ENCODE data around the gene FLNB.

- PRO-cap, result unidirectional peak, plus-strand start at chr3:55481179; bidirectional peak, plus-strand start at chr3:55481580, minus-strand start at chr3:55481337
- RAMPAGE, long total RNA, 2 experiments, result no peak in any of the 2 experiments
These were observed 6.1 kb downstream of the WNT5A start for GRCh38 chr3:55480640-55481743.

- PRO-cap, result no peak
- RAMPAGE, long total RNA, 2 experiments, result no peak in any of the 2 experiments
These were observed 133.4 kb upstream of the WNT5A start for GRCh38 chr3:55620368-55620997.

DNA sequence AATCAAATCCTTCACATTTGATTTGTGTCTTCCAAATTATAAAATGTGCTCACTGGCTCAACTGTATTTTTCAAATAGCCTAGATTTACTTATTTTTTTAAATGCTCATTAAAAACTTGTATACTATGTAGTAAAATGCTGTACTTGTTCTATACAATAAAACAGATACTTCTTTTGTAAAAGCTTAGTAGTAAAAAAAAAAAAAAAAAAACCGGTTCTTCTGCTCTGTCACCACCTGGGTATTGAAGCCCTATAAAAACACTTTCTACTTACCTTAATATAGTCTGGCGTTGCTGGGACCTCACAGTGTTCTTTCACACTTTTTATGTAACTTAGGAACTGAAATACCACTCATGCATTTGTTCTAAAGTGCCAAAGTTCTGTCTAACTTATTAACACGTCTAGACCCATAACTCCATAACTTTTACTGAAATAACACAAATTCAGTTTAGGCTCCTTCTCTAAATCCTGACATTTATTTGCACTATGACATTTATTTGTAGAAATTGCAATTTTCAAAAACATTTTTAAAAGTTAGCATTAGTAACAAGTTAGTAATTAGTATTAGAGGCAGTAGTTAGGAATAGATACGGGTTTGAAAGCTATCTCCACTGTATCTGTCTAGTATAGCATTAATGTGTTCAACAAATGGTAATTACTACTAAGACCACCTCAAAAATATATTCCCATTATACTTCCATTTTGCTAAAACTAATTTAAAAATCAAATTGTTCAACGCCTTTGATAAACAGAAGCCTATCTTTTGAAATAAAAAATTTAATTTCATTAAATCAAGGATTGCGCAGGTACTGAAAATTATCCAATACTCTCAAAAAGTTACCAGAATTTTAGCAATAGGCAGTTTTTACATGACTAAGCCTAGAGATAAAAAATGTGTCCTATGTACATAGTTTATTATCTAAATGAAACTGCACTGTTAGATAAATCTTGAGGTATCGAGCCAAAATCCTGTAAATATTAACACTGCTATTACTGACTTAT, 61.1 kb downstream of the TASOR start:
- PRO-cap, result unidirectional peak, plus-strand start at position 282 of the sequence
- RAMPAGE, long total RNA, 2 experiments, result no peak in any of the 2 experiments

GRCh38 chr3:56787781-56788229, 13.9 kb downstream of the ARHGEF3 start:
- PRO-cap, result no peak
- RAMPAGE, long total RNA, 2 experiments, result no peak in any of the 2 experiments

DNA sequence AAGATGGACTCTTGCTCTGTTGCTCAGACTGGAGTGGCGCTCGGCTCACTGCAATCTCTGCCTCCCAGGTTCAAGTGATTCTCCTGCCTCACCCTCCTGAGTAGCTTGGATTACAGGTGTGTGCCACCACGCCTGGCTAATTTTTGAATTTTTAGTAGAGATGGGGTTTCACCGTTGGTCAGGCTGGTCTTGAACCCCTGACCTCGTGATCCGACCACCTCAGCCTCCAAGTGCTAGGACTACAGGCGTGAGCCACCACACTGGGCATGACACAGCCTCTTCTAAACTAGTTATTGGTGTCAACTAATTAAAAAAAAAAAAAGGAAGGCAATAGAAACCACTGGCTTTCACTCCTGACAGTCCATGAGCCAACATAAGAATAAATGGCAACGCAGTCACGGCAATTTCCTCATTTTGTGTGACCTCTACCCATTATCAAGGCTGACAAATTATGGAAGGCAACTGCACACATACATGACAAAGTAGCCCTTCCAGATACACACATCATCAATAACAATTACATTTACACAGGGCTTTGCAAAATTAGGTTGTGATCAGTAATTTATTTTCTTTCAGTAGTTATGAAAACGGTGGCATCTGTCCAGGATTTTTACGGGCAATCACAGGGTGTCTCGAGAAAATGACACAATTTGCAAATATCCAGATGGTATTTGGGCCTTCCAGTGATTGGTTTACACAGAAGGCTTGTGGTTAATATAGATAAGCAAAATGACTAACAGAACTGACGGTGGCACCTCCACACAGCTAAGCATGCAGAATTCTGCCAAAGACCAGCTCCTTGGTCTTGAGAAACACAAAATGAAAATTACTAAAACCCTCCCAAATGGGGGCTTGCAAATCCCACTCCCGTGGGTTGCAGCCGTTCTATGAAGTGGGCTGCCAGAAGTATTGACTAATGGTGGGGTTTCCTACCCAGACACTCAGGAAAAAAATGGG, 5.8 kb downstream of the ARHGEF3 start:
- PRO-cap, result unidirectional peak, plus-strand start at position 741 of the sequence
- RAMPAGE, long total RNA, 2 experiments, result no peak in any of the 2 experiments

- PRO-cap, result no peak
- RAMPAGE, long total RNA, 2 experiments, result no peak in any of the 2 experiments
These were observed 120.3 kb upstream of the ARHGEF3 start for GRCh38 chr3:56921895-56922675.

- PRO-cap, result bidirectional peak, plus-strand start at chr3:57079466, minus-strand start at chr3:57079259
- RAMPAGE, long total RNA, 2 experiments, result start-site peak on the minus strand in 1 of 2 experiments, at chr3:57079271-57079294 at its widest, 37 reads per replicate
These were observed 18.7 kb downstream of the SPATA12 start for GRCh38 chr3:57079148-57079628.

GRCh38 chr3:57169984-57170564, 4.9 kb upstream of the IL17RD start:
- PRO-cap, result unidirectional peak, minus-strand start at chr3:57170253
- RAMPAGE, long total RNA, 2 experiments, result no peak in any of the 2 experiments

DNA sequence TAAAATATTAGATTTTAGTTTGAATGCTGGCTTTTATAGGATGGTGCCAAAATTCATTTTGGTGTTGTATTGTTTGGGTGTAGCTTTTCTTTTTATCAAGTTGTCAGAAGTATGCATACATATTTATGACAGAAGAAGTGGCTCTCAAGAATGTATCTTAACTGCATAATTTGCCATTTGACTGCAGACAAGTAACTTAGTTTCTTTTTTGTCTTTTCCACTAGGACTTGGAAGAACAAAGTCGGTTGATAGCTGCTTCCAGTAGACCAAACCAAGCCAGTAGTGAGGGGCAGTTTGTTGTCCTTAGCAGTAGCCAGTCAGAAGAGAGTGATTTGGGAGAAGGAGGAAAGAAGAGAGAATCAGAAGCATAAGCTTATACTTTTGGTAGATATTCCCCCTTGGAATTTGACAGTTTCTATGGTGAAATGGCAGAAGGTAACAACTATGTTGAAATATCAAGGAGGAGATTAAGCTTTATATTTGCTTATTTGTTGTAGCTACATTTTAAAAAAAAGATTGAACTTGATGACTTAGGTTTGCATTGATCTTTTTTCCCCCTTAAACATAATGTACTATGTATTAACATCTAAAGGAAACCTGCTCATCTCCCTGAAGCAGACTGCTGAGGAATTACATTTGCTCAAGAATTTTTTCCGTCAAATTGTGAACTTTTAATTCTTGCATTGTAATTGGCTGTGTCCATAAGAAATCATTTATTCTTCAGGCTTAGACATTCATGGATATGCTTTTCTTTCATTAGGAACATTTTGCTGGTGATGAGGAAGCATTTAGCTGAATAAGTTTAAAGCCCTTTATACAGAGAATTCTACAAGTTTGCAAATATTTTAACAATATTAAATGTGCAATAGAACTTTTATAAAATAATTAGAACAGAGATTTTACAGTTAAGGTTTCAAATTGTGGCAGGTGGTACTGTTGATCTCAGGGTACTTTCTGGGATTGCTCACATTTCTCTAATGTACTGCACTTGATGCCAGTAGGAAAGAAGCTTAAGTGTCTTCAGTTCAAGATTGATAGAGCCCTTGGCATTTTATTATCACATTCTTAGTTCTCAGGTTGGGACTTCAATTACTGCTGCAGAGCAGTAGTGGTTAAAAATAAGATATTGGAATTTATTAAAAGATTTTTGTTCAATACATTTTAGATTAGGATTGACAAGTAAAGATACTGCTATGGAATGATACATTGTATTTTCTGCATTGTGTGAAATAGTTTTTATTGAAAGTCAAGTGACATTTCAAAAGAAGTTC, 22.7 kb downstream of the ASB14 start:
- PRO-cap, result no peak
- RAMPAGE, long total RNA, 2 experiments, result no peak in any of the 2 experiments

GRCh38 chr3:57448451-57448793, 95.7 kb downstream of the DNAH12 start:
- PRO-cap, result no peak
- RAMPAGE, long total RNA, 2 experiments, result no peak in any of the 2 experiments

GRCh38 chr3:57450618-57451313, 93.4 kb downstream of the DNAH12 start:
- PRO-cap, result no peak
- RAMPAGE, long total RNA, 2 experiments, result no peak in any of the 2 experiments

DNA sequence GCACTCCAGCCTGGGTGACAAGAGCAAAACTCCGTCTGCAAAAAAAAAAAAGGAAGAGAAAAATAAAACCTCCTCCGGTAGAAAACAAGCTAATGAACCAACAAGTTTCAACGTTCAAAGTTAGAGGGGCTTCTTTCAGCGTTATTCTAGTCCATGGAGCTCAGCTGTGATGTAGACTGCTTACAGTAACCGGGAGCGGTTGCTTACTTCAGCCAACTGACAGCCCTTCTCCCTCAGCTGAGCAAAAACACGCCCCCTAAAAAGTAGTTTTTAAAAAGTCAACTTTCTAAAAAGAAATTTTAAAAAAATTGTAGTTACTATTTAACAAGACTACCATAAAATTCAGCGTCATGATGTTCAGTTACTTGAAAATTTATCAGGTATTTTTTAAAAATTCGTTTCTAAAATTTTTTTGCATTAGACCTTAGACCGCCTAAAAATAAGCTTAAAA, 1.2 kb downstream of the ARF4 start:
- PRO-cap, result no peak
- RAMPAGE, long total RNA, 2 experiments, result no peak in any of the 2 experiments

DNA sequence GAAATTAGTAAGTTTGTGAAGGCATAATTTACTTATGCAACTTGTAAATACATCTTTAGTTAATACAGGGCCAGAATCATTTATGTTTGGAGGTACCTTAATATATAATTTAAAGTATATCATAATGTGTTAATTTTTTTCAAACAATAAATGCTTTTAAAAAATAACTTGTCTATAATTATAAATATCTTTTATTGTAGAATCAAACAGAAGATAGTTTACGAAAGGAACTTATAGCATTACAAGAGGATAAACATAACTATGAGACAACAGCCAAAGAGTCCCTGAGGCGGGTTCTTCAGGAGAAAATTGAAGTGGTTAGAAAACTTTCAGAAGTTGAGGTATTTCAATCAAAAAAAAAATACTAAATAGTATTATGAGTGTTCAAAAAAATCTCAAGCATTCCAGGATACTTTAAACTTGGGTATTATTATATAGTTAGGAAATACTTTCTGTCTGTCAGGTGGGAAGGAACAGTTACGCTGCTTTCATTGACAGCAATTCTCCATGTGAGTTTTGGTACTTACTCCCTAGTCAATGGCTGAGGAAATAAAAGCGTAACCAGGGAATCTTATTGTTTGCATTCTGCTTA, 104.5 kb downstream of the SLMAP start:
- PRO-cap, result no peak
- RAMPAGE, long total RNA, 2 experiments, result no peak in any of the 2 experiments

DNA sequence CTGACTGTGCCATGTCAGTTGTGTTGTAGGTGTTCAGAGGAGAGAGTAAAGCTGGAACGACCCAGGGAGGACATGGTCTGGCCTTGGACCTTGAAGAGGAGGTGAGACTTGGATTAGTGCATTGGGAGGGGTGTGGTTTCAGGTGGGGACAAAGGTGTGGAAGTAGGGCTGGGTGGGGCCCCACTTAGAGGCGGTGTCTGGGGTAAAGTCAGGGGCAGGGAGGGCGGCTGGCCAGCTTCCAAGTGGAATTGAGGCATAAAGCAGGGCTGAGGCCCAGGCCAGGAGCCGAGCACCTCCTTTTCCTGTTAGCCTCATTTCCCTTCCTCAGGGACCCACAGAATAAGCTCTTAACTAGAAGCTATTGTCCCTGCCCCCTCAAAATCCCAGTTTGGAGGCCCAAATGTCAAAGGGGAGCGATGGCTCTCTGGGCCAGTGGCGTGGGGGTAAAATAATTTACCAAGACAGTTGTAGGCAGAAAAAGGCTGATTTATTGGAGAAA, 36.2 kb upstream of the FLNB start:
- PRO-cap, result no peak
- RAMPAGE, long total RNA, 2 experiments, result no peak in any of the 2 experiments

GRCh38 chr3:58008128-58008931, at the start of gene FLNB:
FLNB (plus strand) TSS chr3:58008422.
- PRO-cap, result unidirectional peak, plus-strand start at chr3:58008406; unidirectional peak, plus-strand start at chr3:58008684; bidirectional peak, plus-strand start at chr3:58008859, minus-strand start at chr3:58008837
- RAMPAGE, long total RNA, 2 experiments, result start-site peak on the plus strand in 2 of 2 experiments, at chr3:58008419-58008430 at its widest, 243 to 700 reads per replicate

- PRO-cap, result no peak
- RAMPAGE, long total RNA, 2 experiments, result start-site peak on the plus strand in 1 of 2 experiments, at chr3:58027915-58027949 at its widest, 5 reads per replicate
These were observed 19.6 kb downstream of the FLNB start for GRCh38 chr3:58027649-58028386.

- PRO-cap, result no peak
- RAMPAGE, long total RNA, 2 experiments, result no peak in any of the 2 experiments
These were observed 33.7 kb downstream of the FLNB start for GRCh38 chr3:58041604-58042572.

DNA sequence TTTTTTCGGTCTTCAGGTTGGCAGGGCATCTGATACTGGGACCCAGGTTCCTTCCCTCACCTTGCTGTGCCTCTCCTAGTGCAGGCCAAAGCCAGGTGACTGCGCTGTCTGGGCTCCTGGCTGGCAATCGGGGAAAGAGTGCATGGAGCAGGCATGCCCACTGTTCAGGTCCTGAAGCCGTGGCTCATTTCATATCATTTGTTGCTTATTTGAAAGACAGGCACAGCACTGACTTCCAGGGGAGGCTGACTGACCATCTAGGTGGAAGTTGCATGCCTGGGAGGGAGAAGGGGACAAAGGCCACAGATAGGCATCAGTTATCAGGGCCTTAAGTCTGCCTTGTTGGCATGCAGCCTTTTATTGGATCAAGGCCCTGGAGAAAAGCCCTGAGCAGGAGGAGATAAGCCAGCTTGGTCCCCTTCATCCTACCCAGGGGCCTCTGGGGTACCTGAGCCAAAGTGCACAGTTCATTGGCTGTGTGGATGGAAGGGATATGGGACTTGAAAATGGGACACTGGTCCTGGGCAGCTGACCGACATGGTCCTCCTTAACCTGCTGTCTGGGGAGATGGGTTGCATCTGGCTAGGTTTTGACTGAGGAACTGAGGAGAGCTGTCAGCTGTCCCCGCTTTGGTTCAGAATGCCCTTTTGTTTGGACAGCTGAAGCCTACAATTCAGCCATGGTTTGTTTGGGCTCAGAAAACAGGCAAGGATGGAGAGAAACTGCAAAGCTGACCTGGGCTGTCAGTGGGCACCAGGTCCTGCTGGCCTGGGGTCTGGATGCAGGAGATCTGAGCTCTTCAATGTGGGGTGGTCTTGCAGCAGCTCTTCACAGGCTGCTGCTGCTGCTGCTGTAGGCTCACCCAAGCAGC, 59.9 kb downstream of the FLNB start:
- PRO-cap, result no peak
- RAMPAGE, long total RNA, 2 experiments, result no peak in any of the 2 experiments

DNA sequence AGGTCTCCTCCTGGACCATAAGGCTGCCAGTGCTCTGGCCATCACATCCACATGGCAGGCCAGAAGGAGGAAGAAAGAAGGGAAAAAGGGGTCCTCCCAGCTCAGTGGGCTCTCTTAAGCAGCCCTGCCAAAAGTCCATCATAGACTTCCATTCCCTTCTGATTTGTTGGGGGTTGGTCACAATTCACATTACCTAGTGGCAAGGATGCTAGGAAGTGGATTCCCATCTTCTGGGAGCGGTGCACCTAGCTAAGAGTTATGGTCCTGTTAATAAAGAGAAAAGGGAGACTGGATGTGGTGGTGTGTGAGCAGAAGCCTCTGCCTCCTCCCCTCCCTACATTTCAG, 75.4 kb downstream of the DNASE1L3 start:
- PRO-cap, result no peak
- RAMPAGE, long total RNA, 2 experiments, result no peak in any of the 2 experiments

- PRO-cap, result no peak
- RAMPAGE, long total RNA, 2 experiments, result no peak in any of the 2 experiments
These were observed 67.2 kb downstream of the DNASE1L3 start for GRCh38 chr3:58143572-58144034.